ENCODE results near the genes AP2M1 and EEF1AKMT4.

- PRO-cap: no peak
Measured at GRCh38 chr3:182792712-182793103, 596 bp upstream of the ATP11B start.

GRCh38 chr3:182835866-182836762 is 42.8 kb downstream of the ATP11B start:
- PRO-cap: no peak

DNA sequence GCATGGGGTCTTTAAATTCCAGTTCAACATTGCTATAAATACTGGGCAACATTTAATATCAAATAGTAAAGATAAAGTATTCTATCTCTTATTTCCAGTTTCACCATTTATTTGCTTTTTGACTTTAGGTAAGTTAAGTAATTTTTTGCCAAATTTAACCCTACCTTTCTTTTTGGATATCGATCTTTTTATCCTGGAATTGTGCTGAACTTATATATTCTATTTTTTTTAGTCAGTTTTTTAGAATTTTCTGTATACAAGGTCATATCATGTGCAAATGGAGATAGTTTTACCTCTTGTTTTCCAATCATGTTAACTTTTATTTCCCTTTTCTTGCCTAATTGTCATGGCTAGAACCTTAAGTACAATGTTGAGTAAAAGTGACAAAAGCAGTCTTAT is 70.6 kb downstream of the ATP11B start:
- PRO-cap: no peak

DNA sequence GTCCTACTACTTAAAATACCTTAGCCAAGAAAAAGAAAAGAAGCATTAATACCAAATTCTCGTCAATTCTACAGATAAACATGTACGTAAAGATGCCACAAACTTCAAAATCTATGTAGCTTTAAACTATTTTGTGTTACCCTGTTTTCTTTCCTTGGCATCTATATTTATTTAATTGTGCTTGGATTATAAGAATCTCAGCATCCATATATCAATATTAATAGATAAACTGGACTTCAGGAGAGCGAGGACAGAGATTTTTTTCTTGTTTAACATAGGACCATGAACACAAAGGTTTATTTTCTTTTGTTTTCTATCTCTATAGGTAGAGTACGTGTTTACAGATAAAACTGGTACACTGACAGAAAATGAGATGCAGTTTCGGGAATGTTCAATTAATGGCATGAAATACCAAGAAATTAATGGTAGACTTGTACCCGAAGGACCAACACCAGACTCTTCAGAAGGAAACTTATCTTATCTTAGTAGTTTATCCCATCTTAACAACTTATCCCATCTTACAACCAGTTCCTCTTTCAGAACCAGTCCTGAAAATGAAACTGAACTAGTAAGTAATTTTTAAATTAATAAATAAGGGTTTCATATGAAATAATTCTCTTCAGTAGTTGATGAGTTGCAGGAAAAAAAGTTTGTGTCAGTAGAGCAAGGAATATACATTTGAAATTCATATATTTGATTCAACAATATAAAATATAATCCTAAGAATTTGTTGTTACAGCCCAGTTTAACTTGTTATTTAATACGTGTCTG is 72.0 kb downstream of the ATP11B start:
- PRO-cap: no peak

GRCh38 chr3:183506849-183507329 is 48.6 kb downstream of the KLHL6 start:
- PRO-cap: no peak

- PRO-cap: no peak
Measured at GRCh38 chr3:183518334-183519635, 36.7 kb downstream of the KLHL6 start.

- PRO-cap: no peak
Measured at GRCh38 chr3:183540821-183541116, 14.7 kb downstream of the KLHL6 start.

GRCh38 chr3:183629305-183629943 is 6.0 kb upstream of the KLHL24 start:
- PRO-cap: no peak

DNA sequence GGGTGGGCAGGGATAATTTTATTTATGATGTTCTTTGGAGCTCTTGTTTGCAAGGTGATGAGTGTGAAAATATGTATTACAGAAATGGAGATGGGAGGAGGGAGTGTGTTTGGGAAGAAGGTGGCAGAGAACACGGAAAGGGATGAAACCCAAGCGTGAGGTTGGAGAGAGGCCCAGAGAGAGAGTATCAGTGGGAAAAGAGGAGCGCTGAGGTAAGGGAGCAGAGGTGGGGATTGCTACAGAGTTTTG is 5.6 kb upstream of the KLHL24 start:
- PRO-cap: no peak

DNA sequence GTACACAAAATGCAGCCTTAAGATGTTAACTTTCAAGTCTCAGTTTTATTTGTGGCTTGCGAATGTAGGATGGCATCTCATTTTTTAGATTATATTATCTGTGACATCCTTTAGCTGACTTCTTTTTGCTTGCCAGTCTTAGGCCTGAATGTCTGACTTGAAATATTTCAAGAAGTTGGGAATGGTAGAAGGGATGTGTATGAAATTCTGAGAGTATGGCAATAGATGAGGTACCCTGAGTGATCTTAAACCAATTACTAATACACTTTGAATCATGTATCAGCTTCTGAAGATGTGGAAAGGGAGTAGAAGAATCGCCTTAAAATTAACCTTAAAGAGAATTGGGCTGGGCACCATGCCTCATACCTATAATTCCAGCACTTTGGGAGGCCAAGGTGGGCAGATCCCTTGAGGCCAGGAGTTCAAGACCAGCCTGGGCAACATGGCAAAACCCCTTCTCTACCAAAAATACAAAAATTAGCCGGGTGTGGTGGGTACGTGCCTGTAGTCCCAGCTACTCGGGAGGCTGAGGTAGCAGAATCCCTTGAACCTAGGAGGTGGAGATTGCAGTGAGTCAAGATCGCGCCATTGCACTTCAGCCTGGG is 13.1 kb downstream of the KLHL24 start:
- PRO-cap: no peak

GRCh38 chr3:183697559-183697747 is 144 bp upstream of the YEATS2 start:
- PRO-cap: bidirectional peak, plus-strand start at chr3:183697806, minus-strand start at chr3:183697678

GRCh38 chr3:183803917-183804493 is 21.4 kb downstream of the MAP6D1 start:
- PRO-cap: no peak

DNA sequence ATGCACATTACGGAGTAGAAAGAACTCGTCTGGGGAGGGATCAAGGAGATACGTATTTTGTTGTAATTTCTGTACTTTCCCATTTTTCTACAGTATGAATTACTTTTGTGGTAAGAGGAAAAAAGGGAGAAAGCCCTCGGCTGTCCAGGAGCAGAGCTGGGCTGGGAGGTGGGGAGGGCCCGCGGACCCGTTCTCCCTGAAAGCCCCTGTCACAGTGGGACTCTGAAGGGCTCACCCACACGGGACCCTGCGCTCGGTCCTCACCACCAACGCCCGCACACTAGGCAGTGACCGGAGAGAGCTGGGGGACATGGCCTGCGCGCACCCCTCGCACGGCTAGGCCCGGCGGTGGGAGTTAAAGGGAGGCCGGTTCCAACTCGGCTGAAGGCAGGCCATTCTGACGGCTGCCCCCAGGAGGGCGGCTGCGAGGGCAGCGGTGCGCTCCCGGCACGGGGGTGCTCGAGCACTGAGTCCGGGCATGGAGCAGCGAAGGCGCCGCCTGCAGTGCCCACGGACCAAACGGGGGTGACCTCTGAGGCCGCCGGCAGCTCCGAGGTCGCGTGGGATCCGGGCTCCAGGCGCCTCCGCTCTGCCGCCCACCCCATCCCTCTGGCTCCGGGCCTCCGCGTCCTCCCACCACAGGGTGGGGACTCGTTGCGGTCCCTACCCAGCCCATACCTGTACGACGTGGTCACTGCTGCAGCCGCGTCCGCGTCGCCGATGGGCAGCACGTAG is 741 bp downstream of the MAP6D1 start:
- PRO-cap: no peak

DNA sequence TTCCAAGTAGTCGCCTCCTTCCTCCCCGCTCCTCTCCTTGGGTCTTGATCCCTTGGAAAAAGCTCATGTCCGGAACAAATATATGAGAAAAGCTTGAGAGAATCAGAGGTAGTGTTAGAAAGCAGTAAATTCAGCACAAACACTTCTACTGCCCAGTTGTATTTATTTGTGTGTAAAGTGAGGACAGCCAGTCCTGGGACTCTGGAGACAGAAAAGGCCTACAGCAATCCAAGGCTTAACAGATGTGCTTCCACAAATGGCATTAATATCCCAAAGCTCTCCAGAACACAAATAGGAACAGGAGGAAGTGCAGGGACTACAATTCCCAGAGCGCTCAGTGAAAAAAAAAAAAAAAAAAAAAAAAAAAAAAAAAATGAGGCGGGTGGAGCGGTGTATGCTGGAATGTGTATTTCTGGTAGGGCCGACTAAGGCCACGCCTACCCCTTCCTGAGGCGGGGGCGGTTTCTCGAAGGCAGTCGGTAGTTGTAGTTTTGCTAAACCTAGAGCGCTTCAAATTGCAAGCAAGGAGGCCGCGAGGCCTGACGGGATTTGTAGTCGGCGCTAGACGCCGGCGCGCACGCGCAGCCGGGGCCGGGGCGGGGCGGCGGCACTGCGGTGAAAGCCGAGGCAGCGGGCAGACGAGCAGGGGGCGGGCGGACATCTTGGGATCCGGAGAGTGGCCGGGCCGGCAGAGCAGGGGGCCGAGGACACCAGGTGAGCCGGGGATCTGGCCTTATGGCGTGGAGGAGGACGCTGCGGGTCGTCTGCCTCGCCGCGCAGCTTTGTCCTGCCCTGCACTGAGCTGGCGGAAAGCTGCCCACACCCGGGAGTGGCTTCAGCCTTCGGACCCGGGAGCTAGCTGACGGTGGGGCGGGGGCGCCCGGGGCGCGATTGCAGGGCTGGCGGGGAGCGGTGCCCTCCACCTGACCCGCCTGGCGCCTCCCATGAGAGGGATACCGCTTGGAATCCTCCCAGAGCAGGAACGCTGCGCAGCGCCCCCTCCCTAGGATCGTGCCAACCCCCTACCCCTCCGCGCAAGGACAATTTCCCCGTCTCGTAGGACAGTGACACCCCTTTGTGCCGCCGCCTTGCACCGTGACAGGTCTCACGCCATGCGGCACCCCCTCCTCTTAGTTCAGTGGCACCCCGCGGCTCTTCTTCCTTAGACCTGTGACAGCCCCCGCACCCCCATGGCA is at the start of gene AP2M1:
Gene AP2M1, plus strand, starts transcription at position 610 of the 1,196 bp plus-strand sequence.
- PRO-cap: unidirectional peak, plus-strand start at position 610 of the sequence

- PRO-cap: no peak
Measured at GRCh38 chr3:184186262-184187099, 482 bp downstream of the ABCF3 start.

DNA sequence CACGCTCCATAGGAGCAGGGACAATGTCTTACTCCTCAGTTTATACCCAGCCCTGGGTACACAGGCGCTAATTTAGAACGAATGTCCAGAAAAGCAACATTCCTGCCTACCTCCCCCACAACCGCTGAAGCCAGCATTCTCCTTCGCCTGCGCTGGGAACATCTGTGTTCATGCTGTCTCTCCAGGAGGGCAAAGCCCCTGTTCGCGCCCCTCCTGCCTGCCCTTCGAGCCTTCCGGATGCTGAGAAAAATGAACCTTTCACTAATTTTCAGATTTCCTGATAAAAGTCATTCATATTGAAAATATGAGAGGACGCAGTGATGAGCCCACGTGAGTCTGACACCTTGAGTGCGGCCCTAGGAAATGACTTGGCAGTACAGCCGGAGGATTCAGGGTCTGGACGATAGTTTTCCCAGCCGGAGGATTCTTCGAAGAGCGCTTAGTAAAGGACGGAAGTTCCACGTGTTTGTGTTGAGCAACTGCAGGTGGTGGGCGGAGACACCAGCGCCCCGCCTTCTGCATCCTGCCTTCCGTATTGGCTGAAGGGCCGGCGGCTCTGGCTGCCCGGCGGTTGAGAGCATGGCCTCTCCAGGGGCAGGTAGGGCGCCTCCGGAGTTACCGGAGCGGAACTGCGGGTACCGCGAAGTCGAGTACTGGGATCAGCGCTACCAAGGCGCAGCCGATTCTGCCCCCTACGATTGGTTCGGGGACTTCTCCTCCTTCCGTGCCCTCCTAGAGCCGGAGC is at the start of gene EEF1AKMT4:
Gene EEF1AKMT4, plus strand, starts transcription at position 557 of the 745 bp plus-strand sequence.
- PRO-cap: bidirectional peak, plus-strand start at position 570 of the sequence, minus-strand start at position 405 of the sequence

- PRO-cap: no peak
Measured at GRCh38 chr3:184322772-184323634, 8.6 kb downstream of the EIF4G1 start.

- PRO-cap: no peak
Measured at GRCh38 chr3:184323635-184324423, 9.4 kb downstream of the EIF4G1 start.

GRCh38 chr3:184325420-184326201 is 11.2 kb downstream of the EIF4G1 start:
- PRO-cap: no peak

GRCh38 chr3:184361977-184362761 is 659 bp downstream of the POLR2H start:
- PRO-cap: bidirectional peak, plus-strand start at chr3:184362219, minus-strand start at chr3:184362139; bidirectional peak, plus-strand start at chr3:184362393, minus-strand start at chr3:184362348; bidirectional peak, plus-strand start at chr3:184362606, minus-strand start at chr3:184362506

Measured in ureter (tissue), 1 donor.